Cardiac atrium fibroblast (primary cell): ENCODE results near the genes INO80B, DNAH6 and KCMF1.

GRCh38 chr2:74452349-74452914, 2.5 kb upstream of the INO80B start:
- RAMPAGE, long total RNA = no peak

GRCh38 chr2:74454346-74454562, 633 bp upstream of the INO80B start:
- RAMPAGE, long total RNA = no peak

- RAMPAGE, long total RNA = start-site peak on the plus strand at chr2:74455093-74455119, 91 and 23 reads in 2 replicates
These were observed at the start of gene INO80B for GRCh38 chr2:74454563-74455656. Gene INO80B, plus strand, starts transcription at chr2:74455087.

GRCh38 chr2:74471132-74471815, 1.2 kb downstream of the MRPL53 start:
- RAMPAGE, long total RNA = no peak

- RAMPAGE, long total RNA = no peak
These were observed 2.8 kb downstream of the PCGF1 start for GRCh38 chr2:74504578-74505209.

GRCh38 chr2:74530389-74531268, 896 bp downstream of the HTRA2 start:
- RAMPAGE, long total RNA = no peak

- RAMPAGE, long total RNA = no peak
These were observed 5.6 kb downstream of the LOXL3 start for GRCh38 chr2:74548203-74548559.

GRCh38 chr2:74741483-74741953, 87.5 kb downstream of the SEMA4F start:
- RAMPAGE, long total RNA = no peak

- RAMPAGE, long total RNA = no peak
These were observed 55.6 kb upstream of the HK2 start for GRCh38 chr2:74778021-74779060.

DNA sequence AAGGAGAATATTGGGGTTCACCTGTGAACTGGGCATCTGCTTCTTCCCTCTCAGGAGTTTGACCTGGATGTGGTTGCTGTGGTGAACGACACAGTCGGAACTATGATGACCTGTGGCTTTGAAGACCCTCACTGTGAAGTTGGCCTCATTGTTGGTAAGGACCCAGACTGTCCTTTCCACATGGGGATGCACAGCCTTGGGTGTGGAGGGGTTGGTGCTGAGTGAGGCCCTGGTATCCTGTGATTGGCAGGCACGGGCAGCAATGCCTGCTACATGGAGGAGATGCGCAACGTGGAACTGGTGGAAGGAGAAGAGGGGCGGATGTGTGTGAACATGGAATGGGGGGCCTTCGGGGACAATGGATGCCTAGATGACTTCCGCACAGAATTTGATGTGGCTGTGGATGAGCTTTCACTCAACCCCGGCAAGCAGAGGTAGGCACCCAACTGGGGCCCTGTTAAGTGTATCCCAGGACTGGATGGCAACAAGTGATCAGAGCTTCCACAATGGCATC, 52.4 kb downstream of the HK2 start:
- RAMPAGE, long total RNA = no peak

DNA sequence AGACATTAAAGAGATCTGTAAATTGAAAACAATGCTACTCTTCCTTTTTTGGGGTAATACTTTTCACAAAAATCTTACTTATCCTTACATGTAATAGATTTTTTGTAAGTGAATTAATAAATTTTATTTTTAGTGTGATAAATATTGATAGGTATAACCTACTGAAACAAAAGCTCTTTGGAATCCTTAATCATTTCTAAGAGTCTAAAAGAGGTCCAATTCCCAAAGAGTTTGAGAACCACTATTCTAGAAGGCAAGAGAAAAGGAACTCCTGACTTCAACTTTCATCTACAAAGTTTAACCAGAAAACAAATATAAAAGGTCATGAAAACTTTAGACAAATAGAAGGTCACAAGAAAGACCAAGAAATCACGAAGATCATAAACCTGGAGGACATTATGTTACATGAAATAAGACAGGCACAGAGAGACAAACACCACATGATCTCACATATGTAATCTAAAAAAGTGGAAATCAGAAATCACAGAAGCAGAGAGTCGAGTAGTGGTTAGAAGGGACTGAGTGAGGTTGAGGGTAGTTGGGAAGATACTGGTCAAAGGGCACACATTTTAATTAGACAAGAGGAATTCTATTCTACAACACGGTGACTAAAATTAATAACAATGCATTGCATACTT, 1.6 kb downstream of the GCFC2 start:
- RAMPAGE, long total RNA = no peak

DNA sequence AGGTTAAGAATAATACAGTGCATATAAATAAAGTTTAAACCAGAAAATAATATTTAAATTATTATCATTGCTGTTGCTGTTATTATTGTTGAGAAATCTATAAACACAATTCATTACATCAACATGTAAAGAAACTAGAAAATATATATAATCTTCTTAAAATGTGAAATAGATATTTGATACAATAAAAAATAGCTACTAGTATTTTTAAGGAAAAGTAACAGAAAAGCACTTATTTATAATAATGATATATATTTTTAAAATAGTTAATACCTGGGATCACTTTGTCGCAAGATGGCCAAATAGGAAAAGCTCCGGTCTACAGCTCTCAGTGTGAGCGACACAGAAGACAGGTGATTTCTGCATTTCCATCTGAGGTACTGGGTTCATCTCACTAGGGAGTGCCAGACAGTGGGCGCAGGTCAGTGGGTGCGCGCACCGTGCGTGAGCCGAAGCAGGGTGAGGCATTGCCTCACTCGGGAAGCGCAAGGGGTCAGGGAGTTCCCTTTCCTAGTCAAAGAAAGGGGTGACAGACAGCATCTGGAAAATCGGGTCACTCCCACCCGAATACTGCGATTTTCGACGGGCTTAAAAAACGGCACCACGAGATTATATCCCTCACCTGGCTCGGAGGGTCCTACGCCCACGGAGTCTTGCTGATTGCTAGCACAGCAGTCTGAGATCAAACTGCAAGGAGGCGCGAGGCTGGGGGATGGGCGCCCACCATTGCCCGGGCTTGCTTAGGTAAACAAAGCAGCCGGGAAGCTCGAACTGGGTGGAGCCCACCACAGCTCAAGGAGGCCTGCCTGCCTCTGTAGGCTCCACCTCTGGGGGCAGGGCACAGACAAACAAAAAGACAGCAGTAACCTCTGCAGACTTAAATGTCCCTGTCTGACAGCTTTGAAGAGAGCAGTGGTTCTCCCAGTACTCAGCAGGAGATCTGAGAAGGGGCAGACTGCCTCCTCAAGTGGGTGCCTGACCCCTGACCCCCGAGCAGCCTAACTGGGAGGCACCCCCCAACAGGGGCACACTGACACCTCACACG, 70.7 kb upstream of the LRRTM4 start:
- RAMPAGE, long total RNA = no peak

- RAMPAGE, long total RNA = no peak
These were observed 157.3 kb downstream of the CTNNA2 start for GRCh38 chr2:79670166-79670592.

- RAMPAGE, long total RNA = no peak
These were observed 1661.8 kb downstream of the SUCLG1 start for GRCh38 chr2:82797156-82797823.

DNA sequence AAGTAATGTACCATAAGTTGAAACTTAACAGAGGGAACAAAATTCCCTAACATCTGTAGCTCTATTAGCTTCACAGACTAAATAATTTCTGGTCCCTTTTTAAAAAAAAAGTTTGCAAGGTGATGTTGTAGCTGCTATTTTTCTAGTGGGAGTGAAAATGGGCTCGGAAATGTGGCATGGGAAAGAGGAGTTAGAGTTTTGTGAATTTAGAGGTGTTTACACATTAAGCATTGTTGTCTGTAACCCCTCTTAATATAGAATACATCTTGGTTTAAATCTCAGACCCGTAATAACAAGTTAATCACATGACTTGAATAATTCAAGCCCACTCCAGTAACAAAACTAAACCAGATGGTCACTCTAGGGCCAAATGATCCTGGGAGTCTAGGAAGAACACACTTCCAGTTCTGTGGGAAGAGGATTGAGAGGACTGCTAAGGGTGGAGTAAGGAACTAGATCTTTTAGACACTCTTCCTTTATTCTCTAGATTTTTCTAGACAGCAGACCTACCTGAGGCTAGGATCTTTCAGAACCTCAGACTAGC, 1.9 kb downstream of the SUCLG1 start:
- RAMPAGE, long total RNA = no peak

GRCh38 chr2:84515906-84516708, at the start of gene DNAH6:
Gene DNAH6, plus strand, starts transcription at chr2:84516498.
- RAMPAGE, long total RNA = no peak

- RAMPAGE, long total RNA = no peak
These were observed 1.2 kb upstream of the TRABD2A start for GRCh38 chr2:84882111-84882445.

DNA sequence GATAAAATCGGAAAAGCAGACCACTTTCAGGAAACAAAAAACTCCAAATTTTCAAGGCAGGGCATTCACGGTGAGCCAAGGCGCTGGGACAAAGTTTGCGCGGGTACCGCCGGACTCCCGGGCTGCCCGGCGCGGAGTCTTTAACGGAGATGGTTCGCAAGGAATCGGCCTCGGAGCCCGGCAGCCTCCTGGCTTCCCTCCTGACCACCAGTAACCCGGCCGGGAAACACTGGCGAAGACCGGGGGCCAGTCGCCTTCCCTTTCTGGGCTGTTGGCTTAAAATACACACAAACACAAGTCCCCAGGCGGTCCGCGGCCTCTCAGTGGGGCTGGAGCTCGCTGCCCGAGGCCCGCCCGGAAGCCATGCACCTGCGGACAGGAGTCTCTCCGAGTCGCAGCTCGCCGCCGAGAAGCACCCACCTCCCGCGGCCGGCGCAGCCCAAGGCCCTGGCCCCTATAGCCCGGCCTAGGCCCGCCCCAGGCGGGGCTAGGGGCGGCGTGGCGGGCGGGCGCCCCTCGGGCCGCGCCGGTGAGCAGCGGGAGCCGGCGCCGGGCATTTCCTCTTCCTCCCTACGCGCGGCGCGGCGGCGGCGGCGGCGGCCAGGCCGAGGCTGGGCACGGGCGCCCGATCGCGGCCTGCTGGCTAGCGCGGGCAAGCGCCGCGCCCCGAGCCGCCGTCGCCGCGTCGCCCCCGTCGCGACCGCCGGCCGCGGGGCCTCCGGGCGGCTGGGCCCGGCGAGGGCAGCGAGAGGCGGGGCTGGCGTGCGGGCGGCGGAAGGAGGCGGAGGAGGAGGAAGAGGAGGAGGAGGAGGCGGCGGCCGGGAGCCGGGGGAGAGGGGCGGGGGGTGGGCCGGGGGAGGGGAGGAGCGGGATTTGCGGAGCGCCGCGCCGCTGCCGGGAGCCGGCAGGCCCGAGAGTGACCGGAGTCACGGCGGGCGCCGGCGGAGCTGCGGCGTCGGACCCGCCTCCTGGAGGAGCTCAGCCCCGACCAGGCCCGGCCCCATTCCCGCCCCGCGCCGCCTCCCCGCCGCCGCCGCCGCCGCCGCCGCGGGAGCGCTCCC, at the start of gene KCMF1:
KCMF1 (plus strand) TSS at position 907 of the 1,061 bp plus-strand sequence.
- RAMPAGE, long total RNA = no peak

- RAMPAGE, long total RNA = no peak
These were observed 76.7 kb upstream of the TCF7L1 start for GRCh38 chr2:85056269-85057026.

DNA sequence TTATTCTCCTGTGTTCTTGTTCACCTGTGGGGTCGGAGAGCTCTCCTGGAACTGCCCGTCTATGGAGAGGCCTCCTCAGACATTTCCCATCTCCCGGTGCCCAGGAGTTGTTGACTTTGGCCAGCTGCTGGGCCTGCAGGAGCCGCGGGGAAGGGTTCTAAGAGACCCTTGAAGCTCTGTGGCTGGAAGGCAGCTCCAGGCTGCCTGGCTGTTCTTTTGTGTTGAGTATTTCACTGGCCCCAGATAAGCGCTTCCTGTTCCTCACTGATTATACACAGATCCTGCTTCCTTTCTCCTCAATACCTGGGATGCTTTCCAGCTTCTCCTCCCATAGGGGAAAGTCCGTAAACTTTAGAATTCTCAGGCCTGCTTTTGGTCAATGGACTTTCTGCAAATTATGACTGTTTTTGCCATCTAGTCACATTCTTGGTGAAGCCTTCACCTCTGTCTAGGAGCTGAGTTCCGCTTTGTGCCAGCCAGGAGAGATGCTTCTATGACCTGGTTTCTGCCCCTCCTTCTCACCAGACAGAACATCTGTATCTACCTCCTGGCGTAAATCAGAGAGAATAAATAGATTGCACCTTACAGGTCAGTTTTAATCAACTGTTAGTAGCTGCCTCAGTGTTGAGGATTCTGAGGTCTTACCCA, 57.7 kb downstream of the TGOLN2 start:
- RAMPAGE, long total RNA = no peak